ENCODE measurements around a stretch of chr1.

DNA sequence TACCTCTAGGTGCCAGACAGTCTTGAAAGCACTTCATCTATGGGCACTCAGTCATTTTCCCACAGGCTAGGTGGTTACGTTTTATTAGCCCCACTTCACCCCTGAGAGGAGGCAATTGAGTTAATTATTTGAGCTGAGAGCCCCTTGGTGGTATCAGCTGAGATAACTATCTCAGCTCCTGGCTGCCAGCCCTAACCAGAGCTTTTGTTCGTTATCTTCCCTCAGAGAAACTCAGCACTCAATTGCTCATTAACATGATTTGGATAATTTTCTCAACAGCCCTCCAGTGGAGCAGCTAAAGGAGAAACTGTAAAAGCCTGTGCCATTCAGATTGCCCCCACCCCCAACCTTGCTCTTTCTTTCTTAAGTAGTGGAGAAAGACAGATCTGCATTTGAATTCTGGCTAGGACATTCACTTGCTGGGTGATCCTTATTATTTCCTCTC, 218.8 kb upstream of the FGGY start:
- RRBS: no CpG with 5 or more reads among the region's 2 CpGs

DNA sequence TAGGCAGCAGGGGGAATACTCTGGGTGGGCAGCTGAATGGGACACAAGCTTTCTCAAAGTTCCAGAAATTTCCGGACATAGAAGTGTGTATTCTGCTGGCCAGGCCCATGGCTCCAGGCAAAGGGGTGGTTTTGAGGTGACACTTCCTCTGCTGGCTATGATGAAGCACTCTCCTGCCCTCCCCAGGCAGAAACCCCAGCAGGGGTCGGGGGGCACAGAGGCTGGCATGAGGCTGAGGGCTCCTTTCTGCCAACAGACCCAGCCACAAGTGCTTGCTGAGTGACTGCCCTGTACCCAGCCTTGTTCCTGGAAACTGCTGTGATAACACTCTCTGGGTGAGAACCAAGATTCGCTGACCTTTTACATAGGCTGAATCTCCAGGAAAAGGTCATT, 155.7 kb upstream of the FGGY start:
- RRBS: no CpG with 5 or more reads among the region's 3 CpGs

DNA sequence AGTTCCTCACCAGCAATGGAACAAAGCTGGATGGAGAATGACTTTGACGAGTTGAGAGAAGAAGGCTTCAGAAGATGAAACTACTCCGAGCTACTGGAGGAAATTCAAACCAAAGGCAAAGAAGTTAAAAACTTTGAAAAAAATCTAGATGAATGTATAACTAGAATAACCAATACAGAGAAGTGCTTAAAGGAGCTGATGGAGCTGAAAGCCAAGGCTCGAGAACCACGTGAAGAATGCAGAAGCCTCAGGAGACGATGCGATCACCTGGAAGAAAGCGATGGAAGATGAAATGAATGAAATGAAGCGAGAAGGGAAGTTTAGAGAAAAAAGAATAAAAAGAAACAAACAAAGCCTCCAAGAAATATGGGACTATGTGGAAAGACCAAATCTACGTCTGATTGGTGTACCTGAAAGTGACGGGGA, 73.1 kb downstream of the FGGY start:
- RRBS: no CpG with 5 or more reads among the region's 10 CpGs

DNA sequence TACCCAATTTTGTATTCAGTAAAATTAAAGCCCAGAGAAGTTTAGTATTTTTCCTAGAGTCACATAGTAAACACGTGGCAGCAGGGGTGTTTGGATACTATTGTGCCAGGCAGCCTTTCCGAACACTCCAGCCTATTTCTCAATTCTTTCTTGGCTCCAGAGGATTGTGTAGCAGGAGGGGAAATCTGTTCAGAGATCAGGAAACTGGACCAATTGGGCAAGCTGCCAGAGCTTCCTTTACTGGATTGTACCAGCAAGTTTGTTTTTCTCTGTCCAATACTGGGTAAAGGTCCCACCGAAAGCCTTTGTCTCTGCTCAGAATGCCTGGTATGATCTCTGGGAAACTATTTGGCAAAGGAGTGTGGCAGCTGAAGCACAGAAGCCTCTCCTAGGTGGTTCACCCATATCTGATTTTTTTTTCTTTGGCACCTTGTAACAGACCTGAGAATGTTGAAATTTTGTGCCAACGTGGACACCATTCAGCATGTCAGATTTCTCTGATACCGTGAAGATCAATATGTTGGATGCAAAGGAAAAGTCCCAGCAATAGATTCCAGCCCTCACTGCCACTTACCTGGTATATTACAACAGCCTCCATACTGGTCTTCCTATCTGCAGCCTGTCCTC, 126.1 kb downstream of the FGGY start:
- RRBS: no CpG with 5 or more reads among the region's 5 CpGs

DNA sequence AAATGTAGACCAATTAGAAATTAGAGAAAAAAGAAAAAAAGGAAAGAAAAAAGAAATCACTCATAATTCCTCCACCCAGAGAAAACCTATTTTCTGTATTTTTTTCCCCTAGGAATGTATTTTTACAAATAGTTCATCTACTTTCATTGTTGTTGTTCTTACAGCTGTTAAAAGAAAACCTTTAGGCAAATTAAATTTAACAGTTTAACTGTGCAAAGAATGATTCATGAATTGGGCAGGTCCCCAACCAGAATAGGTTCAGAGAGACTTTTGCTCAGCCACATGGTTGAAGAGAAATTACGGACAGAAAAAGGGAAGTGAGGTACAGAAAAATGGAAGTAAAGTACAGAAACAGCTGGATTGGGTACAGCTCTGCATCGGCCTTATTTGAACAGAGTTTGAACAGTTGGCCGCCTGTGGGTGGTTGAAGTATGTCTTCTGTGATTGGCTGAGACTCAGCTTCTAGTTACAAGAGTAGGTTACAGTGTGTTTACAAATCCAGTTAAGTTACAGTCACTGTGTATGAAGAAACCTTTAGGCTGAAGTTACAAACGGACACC, 210.0 kb downstream of the FGGY start:
- RRBS: no CpG with 5 or more reads among the region's 4 CpGs

- RRBS: no CpG with 5 or more reads among the region's 6 CpGs
Measured at GRCh38 chr1:59549698-59550545, 253.0 kb downstream of the FGGY start.

DNA sequence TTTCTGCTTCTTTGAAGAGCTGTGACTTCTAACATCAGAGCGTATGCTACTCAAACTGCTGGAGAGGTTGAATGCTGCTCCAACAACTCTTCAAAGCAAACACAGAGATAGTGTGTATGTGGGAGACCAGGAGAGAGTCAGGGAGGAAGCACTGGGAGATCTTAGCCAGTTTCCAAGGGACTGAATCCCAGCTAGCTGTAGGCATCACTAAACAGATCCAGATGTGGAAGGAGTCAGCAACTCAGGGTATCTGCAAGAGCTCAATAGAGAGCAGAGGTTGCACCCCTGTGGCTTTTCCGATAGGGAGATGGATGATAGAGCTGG, 168.9 kb upstream of the HOOK1 start:
- RRBS: no CpG with 5 or more reads among the region's 2 CpGs

DNA sequence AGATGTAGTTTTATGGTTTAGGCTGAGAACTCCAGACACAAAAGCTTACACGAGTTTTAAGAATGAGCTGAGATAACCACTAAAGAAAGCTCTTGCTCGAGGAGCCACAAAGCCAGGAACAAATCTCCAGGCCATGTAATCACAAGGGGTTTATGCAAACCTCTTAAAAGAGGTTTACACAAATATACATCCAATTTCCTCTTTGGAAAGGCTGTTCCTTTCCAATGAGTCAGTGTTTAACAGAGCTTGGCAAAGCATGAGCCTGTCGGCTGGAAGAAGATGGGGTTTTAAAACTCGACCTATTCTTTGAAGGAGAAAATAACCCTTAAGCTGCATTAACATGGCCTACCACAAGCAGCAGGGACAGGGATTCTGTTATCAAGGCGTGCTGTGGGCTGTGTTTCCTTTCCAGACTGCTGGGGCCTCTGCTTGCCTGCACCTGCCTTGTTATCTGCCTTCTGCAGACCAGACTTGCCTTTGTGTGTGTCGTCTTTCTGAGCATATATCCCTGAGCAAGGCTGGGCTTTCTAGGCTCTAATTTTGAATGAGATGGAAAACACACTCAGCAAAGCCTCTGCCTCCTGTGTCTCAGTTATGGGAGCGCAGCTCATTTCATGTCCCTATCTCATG, 40.6 kb upstream of the CYP2J2 start:
- RRBS: no CpG with 5 or more reads among the region's 7 CpGs

- RRBS: no CpG with 5 or more reads among the region's 10 CpGs
Measured at GRCh38 chr1:60873302-60873610, 209.1 kb upstream of the NFIA start.

DNA sequence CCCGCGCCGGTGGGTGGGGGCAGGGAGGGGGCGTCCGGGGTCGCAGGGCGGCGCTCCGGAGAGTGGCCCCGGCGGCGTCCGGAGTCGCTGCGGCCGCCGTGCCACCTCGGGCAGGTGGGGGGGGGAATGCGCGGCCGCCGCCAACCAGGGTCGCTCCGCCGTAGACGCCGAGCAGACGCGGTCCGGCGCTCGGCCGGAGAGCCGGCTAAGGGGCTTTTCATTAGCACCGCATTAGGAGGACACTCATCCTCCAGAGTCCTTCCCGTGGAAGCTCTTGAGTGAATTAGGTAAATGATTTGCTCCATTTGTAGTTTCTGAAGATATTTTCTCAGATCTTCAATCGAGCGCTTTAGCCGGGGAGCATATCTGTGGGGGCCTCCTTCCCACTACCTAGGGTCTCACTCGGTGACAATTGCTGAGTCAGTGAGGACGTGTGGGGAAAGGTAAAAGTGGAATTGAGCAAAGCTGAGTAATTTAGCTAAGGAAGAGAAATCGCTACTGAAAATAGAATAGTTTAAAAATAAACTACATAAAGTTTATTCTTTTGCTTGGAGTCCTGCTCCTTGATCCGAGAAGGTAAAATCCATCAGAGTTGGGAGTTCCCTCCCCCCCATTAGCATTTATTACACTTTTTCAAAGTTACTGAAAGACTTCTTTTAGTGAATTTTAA, 31.3 kb upstream of the NFIA start:
- RRBS: 0% methylated on average over 8 of the region's 43 CpGs

DNA sequence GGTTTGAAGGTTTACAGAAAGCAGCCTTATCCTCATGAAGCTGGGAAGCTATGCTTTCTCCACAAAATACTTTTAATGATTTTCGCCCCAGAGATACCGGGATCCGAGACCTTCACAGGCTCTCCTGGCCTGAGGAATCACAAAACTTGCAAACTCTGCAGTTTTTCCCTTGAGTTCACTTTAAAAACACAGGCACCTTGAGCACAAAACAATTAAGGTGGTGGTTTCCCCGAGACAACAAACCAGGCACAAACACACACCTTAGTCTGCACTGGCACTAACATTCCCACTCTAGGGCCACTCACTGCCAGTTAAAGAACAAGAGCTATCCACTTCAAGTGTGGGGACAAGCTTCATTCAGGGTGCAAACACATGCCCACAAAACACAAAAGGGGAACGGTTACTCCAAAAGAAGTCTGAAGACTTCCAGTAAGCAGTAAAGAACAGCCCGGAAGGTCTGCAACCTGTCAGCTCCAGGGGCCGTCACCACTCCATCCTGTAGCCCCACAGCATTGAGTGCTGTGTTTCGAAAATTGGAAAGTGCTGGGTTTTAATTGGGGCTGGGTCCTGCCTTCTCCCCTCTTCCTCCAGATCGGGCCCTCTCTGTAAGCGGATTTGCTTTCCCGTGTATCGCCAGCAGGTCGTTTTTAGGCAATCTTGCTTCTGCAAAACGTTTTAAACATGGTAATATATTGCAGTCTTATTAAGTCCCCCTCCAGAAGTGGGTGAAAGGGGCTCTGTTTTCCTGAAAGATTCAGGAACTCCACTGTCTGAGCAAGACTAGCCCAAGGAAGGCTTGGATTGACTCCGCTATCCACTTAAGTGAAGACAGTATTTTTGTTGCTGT, 29.5 kb upstream of the NFIA start:
- RRBS: no CpG with 5 or more reads among the region's 15 CpGs

GRCh38 chr1:61077619-61078459, 4.5 kb upstream of the NFIA start:
- RRBS: no CpG with 5 or more reads among the region's 20 CpGs

DNA sequence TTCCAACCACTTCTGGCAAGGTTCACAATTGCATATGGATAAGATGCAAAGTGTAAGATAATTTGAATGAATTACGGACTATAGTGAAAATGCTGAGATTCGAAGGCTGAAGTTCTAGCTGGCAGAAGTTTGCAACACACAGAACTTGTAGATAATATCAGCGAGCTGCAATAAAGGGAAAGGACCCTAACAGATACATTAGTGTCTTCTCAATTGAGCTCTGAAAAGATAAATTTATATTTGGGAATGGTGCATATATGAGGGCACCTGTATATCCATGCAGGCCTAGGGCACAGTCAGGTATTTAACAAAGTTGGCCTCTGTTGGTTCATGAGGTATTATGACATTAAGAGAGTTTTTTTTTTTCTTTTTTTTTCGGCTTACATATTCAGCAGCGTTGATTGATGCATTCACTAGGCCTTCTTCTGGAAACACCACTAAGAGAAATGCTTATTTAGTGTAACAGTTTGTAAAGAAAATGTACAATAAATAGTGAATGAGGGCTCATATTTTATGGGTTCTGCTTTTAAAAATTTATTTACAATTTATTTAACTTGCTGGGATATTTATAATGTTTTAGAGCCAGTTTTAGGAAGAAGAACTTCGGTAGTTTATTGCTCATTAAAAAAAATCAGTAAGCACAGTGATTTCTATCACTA, 2.3 kb downstream of the NFIA start:
- RRBS: no CpG with 5 or more reads among the region's 6 CpGs

GRCh38 chr1:61115020-61115521, 32.7 kb downstream of the NFIA start:
- RRBS: no CpG with 5 or more reads among the region's 5 CpGs

DNA sequence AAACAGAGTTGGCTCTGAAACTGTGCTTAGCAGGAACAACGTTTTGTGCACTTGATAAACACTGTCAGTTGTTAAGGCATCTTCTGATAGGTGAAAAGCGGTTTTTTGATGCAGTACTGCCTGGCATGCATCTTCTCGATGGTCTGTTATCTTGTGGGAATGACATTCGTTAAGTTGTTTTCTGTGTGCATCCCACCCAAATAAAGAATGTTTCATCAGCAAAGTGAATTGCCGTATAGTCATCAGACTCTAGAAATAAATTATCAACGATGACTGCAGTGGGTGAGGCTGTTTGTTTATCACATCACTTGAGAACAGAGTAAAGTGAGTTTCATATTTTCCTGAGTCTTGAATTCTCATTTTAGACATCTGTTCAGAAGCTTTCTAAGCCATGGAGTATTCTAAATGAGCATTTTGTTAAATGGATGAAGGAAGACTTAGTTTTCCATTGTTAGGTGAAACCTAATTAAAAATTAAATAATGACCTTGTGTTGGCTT, 34.1 kb downstream of the NFIA start:
- RRBS: no CpG with 5 or more reads among the region's 6 CpGs

DNA sequence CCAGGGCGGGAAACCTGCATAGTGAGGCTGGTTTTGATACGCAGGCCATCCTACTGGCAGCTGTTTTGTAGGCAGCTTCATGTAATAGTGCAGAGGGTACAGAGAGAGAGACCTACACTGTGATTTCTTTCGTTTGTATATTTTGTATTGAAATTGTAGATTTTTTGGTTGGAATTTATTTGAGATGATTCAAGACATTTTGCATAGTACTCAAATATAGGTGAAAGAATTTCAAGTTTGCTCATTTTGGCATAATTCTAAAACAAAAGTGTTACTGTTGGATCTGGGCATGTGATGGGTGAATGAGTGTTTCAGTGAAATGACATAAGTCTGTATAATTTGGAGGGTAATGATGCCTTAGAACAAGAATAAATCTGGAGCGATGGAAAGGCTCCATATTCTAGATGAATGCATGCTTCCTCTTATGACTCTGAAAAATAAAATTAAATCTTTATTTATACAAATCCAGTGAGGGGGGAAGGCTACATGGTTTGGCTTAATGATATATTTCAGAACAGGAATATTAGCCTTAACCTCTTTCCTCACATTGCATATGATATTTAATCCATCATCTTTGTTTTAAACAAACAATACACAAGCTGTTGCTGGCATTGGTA, 41.0 kb downstream of the NFIA start:
- RRBS: no CpG with 5 or more reads among the region's 4 CpGs

GRCh38 chr1:61132002-61132718, 49.8 kb downstream of the NFIA start:
- RRBS: no CpG with 5 or more reads among the region's 5 CpGs

DNA sequence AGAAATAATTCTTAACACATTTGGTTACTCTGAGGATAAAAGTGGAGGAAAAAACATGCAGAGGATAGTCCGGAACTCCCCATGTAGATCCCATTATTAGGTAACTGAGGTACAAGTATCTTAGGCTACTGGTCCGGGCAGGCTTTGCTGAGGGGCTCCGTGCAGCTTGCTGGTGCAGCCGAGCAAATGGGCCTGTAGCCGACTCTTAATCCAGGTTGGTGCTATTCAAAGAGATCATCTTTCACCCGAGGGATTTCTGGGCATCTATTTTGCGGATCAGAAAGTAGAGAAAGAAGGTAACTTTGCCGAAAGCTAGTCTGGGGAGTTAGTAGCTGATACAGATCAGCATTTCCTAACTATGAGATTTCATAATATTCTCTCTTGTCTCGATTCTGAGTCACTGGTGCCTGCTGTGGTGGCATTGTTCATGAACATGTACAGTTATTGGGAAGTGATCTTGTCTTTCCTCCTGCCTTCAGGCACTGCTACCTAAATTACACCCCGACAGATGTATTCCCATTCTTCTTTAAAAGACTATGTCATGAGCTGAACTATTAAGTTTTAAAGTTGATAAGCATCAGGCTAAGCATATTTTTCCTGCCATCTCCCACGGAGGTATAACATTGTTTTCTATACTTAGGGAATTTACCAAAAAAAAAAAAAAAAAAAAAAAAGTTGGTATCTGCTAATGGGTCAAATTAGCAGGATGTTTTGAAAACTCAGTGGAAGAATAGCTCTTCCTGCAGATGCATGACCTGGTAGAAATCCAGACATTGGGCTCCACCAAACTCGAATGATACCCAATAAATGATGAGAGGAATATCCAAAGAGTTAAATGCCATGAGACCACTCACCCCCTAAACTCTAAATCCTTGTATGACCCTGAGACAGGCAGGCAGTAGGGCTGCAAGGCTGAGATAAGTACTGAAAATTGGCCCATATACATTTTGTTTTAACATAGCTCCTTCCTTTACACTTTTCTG, 57.2 kb downstream of the NFIA start:
- RRBS: no CpG with 5 or more reads among the region's 12 CpGs

GRCh38 chr1:61227016-61227715, 144.8 kb downstream of the NFIA start:
- RRBS: no CpG with 5 or more reads among the region's 9 CpGs

- RRBS: no CpG with 5 or more reads among the region's 6 CpGs
Measured at GRCh38 chr1:61241726-61242500, 159.6 kb downstream of the NFIA start.

Measured in epithelial cell of prostate (primary cell).